Camera-type eye (tissue), 1 donor: ENCODE measurements around the genes IFFO1 and CDCA3.

DNA sequence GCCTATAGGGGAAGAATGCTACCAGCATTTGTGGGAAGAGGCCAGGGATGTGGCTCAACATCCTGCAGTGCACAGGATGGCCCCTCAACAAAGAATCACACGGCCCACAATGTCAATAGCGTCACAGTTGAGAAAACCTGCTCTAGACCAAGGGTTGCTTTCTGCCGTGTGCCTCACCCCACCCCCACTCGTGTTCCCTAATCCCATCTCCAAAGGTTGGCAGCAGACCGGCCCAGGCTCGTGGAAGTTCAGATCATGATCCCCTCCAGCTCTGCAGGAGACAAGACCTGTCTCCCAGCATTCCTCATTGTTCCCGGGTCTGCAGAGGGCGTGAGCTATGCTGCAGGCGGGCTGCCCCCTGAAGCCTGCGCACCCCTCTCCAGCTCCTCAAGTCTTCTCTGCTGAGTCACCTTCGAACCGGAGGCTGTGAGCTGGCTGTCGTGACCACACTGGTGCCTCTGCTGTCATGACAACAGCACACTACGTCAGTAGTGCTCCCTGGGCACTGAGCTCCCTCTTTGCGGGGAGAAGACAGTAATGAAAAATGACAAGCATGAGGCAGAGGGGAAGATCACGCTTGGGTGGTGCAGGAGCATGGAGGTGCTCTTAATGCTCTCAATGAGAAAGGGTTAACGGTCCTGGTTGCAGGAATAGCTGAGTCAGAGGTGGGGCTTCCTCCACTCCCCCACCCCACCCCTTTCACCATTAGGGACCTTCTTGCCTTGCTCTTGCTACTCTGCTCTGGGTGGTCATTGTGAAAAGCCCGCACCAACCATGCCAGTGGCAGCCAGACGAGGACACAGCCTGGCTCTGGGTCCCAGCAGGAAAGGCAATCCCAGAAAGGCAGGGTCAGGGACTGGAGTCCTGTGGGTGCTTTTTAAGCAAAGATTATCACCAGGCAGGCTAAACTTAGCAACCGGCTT, 1.8 kb upstream of the GAPDH start:
- RAMPAGE, long total RNA = no peak

- RAMPAGE, long total RNA = no peak
Measured at GRCh38 chr12:6535953-6536277, 1.6 kb downstream of the GAPDH start.

- RAMPAGE, long total RNA = no peak
Measured at GRCh38 chr12:6550284-6551431, 5.2 kb downstream of the IFFO1 start.

DNA sequence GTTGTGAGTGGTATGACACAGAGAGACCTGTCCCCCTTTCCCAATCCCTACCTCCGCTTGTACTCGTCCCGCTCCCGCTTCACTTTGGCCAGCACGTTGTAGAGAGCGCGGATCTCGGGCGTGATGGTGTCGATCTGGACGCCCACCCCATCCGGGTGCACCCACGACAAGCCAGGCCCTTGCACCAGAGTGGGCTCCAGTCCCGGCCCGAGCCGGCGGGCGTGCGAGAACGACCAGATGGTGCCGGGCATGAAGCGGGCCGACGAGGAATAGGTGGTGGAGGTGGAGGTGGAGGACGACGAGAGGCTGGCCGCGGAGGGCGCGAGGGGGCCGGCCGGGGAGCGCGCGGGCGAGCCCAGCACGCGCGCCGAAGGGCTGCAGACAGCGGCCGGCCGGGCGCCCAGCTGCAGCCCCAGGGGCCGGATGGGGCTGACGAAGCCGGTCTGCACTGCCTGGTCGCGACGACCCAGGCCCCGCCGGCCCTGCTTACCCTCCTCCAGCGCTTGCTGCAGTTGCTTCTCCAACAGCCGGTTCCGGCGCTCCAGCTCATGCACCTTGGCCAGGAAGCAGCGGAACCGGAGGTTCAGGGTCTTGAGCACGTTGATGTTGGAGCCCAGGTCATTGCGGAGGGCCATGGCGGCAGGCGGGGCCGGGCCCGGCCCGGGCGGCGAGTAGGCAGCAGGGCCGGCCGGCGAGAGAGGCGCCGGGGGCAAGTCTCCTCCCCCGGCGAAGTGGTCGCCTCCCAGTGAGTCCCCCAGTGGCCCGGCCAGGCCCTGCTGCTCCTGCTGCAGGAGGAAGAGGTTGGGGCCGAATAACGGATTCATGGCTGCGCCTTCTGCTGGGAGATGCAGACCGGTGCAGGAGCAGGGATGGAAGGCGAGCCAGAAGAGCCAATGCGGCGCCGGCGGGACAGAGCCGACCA, at the start of gene IFFO1:
TSS of gene IFFO1 (minus strand) at position 837 of the 922 bp plus-strand sequence.
- RAMPAGE, long total RNA = no peak

DNA sequence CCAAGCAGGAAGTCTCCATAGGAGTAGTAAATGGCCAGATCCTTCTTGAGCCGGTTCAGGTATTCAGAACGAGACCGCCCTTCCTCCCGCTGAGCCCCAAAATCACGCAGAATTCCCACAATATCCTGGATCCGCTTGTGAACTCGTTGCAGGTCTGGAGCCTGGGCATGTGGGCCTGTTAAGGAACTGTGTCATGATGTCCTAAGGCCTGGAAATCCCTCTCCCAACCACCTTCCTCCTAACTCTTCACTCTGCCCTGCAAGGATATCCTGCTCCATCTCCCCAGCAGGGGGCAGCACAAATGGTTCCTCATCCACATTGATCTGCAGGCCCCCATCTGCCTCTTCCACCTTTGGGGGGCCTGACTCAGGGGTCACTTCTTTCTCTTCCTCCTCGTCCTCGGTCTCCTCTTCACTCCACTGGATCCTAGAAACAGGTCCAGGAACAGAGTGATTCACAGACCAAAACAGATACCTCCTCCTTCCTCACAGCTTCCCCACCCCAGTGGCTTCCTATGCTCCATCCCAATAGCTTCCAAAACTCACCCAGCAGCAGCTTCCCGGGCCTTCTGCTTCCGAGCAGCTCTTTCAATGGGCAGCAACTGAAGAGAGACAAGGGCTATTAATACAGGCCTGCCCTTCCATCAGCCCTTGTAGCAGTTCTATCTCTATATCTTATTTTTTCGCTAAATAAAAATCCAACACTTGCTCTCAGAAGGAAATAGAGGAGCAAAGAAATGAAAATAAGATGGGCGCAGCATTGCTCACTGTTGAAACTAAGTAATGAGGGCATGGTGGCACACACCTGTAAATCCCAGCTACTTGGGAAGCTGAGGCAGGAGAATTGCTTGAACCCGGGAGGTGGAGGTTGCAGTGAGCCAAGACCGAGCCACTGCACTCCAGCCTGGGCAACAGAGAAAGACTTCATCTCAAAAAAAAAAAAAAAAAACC, 4.5 kb downstream of the NOP2 start:
- RAMPAGE, long total RNA = no peak

DNA sequence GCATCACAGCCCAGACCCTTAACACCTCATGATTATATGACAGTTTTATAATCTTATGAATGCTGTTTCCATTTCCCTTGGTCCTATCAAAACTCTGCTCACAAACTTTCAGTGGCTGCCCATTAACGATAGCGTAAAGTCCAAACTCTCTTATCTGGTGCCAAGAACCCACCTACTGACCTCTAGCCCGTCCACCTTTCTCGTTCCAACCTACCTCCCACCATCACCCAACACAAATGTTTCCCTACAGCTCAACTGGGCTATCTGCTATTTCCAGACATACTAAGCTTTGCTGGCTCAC, 7.5 kb upstream of the NOP2 start:
- RAMPAGE, long total RNA = no peak

DNA sequence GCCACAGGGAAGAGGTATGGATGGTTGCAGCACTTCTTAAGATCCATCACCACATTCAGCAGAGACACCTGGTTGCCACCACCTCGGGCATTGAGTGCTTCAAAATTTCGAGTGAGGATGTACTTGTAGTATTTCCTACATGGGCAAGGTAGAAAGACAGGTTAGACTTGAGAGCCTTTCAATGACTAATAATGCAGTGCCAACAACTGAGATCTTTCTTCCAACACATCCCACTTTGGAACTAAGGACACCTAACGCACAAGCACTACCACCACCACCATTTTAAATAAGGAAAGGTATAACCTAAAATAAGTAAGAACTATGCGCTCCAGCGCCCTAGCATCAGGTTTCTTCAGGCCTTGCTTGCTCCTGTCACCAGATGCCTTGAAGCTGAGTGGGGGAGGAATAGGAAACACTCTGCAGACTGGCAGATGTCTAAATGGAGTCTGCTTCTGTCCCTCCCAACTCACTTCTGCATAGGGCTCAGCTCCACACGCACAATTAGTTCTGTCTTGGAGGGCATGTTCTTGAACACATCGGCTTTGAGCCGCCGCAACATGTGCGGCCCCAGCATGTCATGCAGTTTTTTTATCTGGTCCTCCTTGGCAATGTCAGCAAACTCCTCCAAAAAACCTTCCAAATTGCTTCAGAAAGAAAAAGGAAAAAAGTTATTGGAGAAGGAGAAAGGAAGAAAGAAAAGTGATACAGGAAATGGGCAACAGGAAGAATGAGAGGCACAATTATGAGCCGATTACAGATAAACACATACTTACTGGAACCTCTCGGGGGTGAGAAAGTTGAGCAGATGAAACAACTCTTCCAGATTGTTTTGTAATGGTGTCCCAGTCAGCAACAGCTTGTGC, 15.0 kb downstream of the CHD4 start:
- RAMPAGE, long total RNA = no peak

DNA sequence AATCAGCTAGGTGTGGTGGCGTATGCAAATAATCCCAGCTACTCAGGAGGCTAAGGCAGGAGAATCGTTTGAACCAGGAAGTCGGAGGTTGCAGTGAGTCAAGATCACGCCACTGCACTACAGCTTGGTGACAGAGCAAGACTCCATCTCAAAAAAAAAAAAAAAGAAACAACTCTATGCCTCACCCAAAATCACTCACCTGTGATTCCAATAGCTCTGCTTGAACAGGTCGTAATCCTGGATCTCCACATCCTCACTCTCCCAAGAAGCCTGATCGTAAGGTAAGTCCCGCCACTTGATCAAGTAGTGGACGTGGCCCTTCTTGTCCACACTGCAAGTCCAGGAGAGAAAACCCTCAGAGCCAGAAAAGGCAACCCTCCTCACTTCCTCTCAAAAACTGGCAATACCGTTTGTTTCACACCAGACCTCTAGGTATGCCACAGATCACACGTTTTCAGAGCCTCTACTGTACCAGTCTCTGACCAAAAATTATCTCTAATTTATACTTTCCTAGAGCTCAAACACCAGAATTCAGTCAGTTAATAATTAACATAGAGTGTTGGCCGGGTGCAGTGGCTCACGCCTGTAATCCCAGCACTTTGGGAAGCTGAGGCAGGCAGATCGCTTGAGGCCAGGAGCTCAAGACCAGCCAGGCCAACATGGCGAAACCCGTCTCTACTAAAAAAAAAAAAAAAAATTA, 11.2 kb downstream of the CHD4 start:
- RAMPAGE, long total RNA = no peak

DNA sequence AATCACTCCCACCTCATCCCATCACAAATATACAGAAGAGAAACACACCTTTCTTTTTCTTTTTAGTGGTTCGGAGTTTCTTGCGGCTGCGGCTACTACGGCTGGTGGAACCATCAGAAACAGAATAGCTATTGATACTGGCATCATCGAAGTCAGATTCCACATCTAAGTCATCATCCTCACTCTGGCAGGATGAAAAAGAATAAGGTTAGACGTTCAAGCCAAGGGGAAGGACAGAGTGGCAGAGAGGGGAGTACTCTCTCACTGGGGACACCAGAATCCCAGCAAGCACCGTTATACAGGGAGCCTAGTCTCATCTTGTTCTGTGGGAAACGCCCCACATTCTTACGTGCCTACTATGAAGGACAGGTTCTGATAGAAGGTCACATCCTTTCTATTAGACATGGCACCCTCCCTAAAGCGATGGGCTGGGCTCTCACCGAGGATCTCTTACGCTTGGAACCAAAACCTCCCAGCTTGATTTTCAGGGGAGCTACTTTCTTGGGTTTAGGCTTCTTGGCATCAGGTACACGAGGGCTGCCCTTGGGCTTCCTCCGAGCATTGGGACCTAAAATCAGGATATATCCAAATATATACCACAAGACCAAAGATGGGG, 6.6 kb downstream of the CHD4 start:
- RAMPAGE, long total RNA = no peak

- RAMPAGE, long total RNA = no peak
Measured at GRCh38 chr12:6611980-6612105, 4.7 kb upstream of the CHD4 start.

DNA sequence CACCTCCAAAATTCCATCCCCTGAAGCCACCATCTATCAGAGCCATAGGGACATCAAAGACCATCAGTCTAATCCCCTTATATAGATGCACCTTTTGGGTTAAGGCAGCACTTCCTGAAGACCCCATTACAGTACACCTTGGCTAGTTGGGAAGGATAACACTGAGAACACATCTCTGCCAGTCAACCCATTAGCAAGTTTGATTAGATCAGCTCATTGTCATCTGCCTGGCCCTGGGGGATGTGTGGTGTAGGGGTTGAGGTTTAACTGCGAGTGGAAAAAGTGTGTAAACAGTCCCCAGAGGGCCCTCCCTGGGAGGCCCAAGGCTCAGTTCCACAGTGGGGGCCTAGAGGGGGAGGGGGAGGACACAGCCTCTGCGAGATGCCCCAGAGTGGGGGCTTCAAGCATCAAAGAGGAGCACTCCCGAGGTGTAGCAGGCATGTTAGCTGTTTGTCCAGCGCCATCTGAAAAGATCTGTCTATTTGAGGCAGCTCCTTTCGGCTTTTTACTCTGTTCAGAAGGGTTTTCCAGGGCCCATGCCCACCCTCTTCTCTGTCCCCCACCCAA, 406 bp downstream of the LPAR5 start:
- RAMPAGE, long total RNA = no peak

DNA sequence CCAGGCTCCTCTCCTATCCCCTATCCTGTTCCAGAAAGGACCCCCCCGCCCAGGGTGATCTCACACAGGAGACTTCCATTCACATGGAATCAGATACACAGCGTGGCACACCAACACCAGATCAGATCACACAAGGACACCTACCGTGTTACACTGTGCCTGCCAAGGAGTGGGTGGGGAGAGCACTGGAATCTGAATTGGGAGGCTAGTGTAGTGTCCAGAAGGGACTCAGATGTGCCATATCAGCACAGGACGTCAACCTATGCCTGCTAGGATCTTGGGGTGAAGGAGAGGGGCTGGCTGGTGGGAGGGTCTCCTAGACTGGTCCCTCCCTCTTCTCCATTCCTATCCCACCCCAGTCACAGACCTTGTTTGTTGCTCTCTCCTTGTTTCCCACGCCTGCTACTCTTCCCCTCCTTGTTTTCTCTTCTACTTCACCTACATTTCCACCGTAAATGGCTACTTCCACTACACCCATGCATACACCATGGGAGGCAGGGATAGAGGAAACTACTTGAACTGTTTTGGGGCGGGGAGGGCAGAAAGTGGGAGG, 2.4 kb downstream of the PTMS start:
- RAMPAGE, long total RNA = no peak

DNA sequence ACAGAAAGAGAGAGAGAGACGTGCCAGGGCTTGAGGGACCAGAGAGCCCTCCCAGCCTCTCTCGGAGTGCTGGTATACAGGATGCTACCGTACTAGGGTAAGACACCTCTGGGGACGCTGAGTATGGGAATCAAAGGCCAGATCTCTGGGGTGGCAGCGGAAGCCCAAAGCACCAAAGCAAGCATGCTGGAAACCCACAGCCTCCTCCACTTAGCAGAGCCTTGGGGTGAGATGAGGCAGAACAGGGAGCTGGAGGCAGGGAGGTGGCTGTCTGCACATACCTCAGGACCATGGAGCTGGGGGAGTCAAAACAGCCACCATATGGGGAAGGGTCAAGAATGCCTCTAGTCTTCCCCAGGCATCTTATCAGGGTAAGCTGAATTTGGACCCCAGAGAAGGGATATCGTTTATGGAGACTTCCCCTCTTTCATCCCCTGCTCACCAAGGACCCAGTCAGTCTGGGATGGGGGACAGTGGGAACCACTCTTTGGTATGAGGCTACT, 3.7 kb downstream of the CD4 start:
- RAMPAGE, long total RNA = no peak

- RAMPAGE, long total RNA = no peak
Measured at GRCh38 chr12:6843314-6843930, 2.7 kb downstream of the GNB3 start.

DNA sequence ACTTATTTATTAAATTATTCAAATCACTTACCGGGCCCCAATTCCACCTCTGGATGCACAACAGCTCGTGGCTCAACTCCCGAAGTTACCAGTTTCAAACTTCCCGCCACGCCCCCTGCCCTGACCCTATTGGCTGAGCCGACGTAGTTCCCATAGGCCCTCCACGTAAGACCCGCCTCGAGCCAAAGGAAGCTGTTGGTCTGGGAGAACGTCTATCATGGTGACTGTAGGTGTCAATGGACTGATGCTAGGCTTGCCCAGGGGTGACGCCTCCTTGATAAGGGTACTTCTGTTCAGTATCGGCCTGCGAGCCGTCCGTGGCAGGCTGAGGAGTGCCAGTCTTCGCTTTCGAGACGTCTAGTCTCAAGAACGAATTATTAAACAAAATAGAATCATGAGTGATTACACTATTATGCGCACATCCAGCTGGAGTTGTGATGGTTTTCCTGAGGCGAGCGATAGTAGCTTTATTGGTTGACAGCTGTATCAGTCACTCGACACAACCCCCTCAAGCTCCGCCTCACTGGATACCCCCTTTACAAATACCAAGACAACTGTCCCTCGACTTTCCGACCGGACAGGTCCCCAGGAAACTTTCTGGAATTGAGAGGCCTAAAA, at the start of gene CDCA3:
TSS of gene CDCA3 (minus strand) at position 96 of the 618 bp plus-strand sequence.
- RAMPAGE, long total RNA = start-site peak on the minus strand centred at position 69 of the sequence, 25 bp wide, 17 reads

DNA sequence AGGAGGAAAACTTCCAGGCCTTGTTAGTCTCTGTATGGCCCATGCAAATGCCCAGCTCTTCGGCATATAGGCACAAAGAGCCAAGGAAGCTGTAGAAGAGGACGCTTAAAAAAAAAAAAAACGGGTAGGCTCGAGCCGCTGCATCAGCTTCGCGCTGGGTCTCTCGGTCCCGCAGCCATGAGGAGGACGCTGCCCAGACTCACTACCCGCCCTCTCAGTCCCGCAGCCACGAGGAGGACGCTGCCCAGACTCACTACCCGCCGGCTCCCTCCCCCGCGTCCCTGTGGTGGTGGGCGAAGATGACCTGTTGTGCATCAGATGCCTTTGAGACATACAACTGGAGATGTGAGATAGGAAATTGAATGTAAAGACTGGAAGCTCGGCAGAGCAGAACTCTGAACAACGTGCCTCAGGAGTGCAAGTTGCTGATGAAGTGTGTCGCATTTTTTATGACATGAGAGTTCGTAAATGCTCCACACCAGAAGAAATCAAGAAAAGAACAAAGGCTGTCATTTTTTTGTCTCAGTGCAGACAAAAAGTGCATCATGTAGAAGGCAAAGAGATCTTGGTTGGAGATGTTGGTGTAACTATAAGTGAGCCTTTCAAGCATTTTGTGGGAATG, 11.5 kb upstream of the SPSB2 start:
- RAMPAGE, long total RNA = no peak

DNA sequence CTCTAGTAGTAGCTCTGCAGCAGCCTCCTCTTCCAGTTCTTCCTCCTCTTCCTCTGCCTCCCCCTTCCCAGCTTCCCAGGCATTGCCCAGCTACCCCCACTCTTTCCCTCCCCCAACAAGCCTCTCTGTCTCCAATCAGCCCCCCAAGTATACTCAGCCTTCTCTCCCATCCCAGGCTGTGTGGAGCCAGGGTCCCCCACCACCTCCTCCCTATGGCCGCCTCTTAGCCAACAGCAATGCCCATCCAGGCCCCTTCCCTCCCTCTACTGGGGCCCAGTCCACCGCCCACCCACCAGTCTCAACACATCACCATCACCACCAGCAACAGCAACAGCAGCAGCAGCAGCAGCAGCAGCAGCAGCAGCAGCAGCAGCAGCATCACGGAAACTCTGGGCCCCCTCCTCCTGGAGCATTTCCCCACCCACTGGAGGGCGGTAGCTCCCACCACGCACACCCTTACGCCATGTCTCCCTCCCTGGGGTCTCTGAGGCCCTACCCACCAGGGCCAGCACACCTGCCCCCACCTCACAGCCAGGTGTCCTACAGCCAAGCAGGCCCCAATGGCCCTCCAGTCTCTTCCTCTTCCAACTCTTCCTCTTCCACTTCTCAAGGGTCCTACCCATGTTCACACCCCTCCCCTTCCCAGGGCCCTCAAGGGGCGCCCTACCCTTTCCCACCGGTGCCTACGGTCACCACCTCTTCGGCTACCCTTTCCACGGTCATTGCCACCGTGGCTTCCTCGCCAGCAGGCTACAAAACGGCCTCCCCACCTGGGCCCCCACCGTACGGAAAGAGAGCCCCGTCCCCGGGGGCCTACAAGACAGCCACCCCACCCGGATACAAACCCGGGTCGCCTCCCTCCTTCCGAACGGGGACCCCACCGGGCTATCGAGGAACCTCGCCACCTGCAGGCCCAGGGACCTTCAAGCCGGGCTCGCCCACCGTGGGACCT, 7.1 kb upstream of the C12orf57 start:
- RAMPAGE, long total RNA = no peak

- RAMPAGE, long total RNA = no peak
Measured at GRCh38 chr12:6968184-6968725, 2.2 kb downstream of the PHB2 start.

DNA sequence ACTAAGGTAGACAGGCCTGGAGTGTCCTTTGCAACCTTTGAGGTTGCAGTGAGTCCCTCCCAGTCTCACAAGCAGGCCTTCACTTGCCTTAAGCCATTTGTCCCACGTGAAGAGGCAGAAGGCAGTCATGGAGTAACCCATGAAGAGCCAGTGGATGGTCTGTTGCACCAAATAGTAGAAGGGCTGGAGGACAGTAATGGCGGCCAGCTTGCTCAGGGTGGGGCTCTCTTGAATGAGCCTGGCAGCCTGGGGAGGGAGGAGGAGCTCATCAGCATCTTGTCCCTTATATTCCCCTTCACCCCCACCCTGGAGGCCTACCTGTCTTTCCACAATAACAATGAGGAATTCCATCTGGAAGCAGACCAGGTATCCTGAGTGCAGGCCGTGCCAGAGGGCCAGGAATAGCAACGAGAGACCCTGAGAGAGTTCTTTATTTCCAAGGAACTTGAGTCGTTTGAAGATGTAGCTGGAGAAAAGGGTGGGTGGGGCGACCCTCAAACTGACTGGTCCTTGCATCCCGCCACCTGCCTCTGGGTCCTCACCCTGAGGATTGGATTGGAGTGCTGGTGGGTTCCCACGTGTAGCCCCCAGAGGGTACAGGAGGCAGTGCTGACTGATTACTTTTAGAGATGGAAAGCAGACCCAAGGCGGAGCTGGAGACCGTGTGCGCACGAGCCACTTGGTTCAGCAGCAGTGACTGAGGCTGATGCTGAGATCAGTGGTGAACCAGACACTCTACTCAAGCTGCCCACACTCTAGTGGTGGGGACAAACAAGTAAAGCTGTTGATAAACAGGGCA, 6.8 kb downstream of the EMG1 start:
- RAMPAGE, long total RNA = no peak

GRCh38 chr12:7012618-7012909, 5.7 kb downstream of the LPCAT3 start:
- RAMPAGE, long total RNA = no peak